Metastatic Pancreatic Carcinoma in the Ovary (tissue), 1 donor: ENCODE measurements around a stretch of chr1.

DNA sequence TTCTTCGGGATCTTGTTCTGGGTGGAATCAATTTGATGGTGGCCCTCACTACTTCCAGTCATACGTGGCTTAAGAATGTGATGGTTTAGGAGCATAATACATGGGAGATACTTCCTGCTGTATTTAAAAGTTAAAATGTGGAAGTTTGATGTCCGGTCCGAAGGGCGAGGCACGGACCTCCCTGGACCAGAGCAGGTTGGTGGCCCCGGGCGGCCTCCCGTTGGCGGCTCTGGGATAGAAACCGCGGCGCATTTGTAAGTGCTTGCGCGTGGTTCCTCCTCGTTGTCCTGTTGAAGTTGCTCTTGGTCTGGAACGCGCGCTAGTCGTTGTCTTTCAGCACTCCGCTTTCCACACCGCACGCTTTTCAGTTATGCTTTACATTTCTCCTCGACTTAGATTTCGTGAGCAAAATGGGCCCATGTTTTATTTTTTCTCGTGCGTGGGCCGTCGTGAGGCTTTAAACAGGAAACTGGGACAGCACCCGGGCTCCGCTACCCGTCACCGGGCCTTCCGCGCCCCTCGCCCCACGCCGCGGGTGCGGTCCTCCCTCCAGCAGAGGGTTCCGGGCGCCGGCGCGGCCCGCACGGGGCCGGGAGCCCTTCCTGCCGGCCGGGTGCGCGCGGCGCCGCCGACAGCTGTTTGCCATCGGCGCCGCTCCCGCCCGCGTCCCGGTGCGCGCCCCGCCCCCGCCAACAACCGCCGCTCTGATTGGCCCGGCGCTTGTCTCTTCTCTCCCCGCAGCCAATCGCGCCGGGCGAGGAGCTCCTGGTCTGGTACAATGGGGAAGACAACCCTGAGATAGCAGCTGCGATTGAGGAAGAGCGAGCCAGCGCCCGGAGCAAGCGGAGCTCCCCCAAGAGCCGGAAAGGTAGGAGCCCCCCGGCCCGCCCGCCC lies 48.9 kb downstream of the PRDM2 start:
- PRO-cap: bidirectional peak, plus-strand start at position 804 of the sequence, minus-strand start at position 641 of the sequence

DNA sequence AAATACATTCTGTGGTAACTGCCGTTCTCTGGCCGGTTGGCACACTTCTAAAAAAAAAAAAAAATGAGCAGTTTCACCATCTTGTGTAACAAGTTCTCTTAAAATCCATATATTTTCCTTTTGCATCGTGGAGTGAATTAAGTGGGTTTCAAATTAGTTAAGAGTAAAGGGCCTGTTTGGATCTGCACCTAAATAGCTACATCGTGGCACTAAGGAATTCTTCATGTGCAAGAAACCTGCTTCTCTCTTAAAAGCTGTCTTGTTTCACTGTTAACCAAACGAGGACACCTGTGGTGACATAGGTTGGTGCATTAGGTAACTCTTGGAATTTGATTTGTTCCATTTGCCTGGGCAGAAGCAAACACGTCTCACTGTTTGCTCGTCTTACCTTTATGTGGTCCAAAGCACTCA lies 60.8 kb downstream of the PRDM2 start:
- PRO-cap: no peak

DNA sequence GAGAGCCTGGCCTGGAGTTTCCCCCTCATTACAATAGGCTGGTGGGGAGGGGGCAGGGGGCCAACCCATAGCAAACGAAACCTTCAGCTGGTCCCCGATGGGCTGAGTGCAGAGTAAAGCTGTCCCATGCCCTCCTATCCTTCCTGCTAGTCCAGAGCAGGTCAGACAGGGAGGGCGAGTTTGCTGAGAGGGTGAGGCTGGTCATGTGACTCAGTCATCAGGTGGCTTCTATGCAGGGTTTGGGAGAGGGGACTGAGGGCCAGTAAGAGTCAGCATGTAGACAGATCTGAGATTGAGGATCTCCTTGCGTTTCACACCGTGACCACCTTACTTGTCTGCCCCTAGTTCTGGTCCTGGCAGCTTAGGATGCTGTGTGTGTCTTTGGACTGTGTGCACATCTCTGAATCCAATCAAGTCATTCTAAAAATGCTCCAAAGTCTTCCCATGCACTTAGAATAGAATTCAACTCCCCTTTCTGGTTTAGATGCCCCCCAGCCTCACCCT lies 129.5 kb downstream of the PRDM2 start:
- PRO-cap: no peak

DNA sequence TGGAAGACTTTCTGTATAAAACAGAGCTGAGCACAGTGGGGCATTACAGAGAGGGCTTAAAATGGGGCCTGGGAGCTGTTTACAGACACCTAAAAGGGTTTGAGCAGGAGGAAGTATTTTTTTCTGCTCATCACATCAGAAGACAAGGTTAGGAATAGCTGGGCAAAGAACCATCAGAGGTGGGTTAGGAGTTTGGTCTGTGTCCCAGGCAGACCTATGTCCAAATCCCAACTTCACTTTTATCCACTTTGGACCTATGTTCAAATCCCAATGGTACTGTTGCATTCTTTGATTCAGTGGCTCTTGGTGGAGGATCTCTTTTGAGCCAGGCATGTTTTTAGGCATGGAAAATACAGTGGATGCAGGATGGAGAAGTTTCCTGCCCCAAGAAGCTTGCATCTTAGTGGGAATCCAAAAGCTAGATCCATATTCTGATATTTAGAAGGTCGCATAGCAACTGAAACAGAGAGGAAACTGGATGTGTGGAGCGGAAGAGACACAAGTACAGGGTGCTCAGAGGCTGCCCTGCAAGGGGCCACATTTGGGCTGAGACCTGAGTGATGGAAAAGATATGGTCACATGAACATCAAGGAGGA lies 227.4 kb downstream of the PRDM2 start:
- PRO-cap: no peak

DNA sequence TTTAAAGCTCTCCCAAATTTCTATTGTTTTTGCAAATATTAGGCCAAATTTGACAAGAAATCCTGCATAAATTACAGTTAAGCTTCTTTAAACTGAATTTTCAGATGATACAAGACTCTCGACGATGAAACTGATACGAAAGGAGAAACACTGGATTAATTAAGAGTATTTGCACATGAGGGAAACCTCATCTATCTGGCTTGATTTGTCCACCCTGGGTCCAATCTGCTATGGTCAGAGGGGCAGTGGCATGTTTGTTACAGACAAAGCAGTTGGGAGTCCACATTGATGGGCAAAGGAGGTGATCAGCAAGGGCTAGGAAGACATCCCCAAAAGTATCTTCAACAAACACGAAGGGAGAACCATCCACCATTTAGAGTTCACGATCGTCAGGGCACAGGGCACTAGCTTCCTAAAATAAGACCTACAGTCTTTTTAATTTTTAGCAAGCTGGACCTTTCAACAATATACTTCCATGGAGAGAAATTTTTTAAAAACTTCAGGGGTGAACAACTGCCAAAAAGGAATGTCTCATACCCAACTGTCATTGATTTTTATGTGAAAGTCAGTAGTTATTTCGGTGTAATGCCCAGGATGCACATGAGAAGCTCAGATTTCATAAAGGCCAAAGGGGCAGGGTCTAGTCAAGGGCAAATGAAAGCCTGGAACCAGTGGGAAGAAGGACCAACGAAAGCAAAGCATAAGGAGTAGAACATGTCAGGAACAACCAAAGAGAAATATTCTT lies 374.7 kb upstream of the KAZN start:
- PRO-cap: no peak

- PRO-cap: no peak
Measured at GRCh38 chr1:14833518-14833927, 235.0 kb downstream of the KAZN start.

DNA sequence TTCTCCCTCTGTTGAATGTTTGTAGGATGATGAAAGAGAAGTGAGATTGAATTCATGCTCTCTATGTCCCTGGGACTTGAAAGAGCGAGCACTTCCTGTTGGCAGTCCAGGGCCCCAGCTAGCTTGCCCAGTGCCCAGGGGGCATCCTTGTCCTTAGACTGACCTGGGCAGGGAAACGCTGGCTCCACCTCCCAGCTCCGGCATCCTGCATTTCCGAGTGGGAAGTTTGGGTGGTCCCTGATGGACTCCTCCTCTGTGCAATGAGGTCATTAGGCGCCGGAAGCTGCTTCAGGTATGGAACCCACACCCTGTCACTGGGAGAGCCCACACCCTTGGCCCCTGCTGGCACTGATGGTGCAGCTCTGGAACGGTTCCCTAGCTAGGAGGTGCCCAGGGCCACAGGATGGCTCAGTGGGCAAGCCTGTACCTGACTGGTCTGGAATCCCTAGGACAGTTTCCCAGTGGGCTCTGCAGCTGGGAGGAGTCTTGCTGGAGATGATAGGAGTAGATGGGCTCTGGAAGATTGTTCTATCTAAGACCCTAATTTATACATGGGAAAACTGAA lies 242.2 kb upstream of the TMEM51 start:
- PRO-cap: no peak

GRCh38 chr1:15155348-15156009 lies 1.9 kb downstream of the TMEM51 start:
- PRO-cap: no peak

- PRO-cap: no peak
Measured at GRCh38 chr1:15157788-15158490, 4.4 kb downstream of the TMEM51 start.

- PRO-cap: no peak
Measured at GRCh38 chr1:15201417-15202375, 45.3 kb upstream of the FHAD1 start.

- PRO-cap: no peak
Measured at GRCh38 chr1:15324784-15325278, 77.8 kb downstream of the FHAD1 start.

DNA sequence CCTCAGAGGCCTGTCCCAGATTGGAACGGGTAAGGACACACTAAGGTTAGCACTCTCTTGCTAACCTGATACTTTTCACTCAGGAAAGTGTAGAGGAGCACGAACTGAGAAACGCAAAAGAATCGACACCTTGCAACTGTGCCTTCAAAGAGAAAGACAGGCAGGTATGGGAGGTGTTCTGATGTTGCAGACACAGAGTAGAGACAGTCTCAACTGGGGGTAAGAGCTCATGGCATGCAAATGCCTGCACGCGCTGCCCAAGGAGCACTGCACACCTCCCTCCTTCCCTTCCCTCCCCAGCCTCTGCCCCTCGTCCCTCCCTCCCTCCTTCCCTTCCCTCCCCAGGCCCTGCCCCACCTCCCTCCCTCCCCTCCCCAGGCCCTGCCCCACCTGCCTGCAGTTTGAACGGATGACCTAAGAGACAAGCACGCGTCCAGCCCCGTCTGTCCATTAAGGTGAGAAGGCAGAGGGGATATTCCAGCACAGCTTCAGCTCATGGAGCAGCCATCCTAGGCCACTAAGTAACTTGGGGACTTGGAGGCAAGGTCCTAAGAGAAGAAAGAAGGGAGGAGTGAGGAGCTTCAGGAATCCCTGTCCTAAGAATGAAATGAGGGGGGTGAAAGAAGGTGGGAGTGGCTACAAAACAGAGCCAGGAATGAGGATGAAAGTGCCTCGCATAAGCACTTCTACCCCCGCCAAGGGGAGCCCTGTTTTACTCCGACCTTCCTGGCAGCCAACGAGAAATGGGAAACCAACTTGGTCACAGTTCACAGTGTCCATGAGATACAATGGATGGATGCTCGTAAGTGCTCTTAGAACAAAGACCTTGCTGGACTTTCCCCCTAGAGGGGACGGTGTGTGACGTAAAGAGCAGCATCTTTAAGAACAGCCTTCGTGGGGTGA lies 21.5 kb upstream of the EFHD2 start:
- PRO-cap: no peak

DNA sequence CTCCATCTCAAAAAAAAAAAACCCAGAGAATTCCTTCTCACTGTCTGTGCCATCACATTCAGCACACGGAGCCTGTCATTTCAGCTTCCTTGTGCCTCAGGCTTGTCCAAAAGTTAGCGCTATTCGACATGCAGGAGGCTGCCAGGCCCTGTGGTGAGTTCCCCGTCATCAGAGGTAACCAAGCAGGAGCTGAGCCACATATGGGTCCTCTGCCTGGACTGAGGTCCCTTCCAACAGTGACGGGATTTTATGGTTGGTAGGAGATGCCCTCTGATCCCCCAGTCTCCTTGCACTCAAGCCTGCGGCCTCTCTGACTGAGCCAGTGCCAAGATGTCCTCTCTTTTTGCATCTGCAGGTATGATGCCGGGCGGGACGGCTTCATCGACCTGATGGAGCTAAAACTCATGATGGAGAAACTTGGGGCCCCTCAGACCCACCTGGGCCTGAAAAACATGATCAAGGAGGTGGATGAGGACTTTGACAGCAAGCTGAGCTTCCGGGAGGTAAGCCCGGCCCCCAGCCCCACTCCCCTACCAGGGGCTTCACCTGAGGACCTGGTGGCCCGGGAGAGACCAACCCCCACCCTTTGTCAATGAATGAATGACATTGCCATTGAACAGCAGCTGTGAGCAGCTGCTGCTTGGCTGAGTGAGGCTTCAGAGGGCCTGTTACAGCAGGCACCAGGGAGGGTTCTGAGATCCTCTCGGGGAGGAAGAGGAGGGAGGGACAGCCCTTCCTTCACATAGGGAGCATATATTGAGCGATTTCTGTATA lies 12.5 kb upstream of the CTRC start:
- PRO-cap: no peak

DNA sequence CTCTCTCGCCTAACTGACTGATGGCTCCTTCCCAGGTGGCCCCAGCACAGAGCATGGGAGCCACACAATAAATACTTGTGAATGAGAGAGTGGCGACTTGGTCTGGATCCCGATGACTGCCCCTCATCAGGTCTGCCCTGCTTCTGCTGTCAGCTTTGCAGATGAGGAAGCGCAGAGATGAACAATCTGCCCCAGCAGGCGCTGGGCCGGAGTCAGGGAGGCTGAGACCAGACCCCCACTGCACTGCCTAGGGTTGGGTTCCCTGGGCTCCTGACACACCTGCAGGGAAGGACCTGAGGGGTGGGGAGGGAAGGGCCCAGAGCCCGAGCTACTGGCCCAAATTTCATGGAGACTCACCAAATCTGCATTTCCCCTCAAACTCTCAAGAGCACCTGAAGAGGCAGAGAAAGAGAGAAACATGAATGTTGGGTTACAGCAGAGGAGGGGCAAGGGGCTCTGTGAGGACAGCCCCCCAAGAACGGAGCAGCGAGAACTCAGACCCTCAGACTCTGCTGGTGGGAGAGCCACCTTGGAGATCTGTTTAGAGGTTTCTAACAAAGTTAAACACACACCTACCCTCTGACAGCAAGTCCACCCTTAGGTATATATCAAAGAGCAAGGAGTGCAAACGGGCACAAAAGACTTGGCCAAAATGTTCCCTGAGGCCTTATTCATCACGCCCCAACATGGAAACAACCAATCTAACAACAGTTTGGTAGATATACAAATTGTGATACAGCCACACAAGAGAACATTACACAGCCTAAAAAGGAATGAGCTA lies 16.3 kb downstream of the CASP9 start:
- PRO-cap: no peak

GRCh38 chr1:15574636-15575251 lies 10.1 kb downstream of the AGMAT start:
- PRO-cap: no peak

GRCh38 chr1:15617927-15618677 lies 844 bp downstream of the DDI2 start:
- PRO-cap: no peak

GRCh38 chr1:15659828-15660438 lies 420 bp downstream of the RSC1A1 start:
- PRO-cap: no peak

- PRO-cap: no peak
Measured at GRCh38 chr1:15662707-15663521, 3.4 kb downstream of the RSC1A1 start.

DNA sequence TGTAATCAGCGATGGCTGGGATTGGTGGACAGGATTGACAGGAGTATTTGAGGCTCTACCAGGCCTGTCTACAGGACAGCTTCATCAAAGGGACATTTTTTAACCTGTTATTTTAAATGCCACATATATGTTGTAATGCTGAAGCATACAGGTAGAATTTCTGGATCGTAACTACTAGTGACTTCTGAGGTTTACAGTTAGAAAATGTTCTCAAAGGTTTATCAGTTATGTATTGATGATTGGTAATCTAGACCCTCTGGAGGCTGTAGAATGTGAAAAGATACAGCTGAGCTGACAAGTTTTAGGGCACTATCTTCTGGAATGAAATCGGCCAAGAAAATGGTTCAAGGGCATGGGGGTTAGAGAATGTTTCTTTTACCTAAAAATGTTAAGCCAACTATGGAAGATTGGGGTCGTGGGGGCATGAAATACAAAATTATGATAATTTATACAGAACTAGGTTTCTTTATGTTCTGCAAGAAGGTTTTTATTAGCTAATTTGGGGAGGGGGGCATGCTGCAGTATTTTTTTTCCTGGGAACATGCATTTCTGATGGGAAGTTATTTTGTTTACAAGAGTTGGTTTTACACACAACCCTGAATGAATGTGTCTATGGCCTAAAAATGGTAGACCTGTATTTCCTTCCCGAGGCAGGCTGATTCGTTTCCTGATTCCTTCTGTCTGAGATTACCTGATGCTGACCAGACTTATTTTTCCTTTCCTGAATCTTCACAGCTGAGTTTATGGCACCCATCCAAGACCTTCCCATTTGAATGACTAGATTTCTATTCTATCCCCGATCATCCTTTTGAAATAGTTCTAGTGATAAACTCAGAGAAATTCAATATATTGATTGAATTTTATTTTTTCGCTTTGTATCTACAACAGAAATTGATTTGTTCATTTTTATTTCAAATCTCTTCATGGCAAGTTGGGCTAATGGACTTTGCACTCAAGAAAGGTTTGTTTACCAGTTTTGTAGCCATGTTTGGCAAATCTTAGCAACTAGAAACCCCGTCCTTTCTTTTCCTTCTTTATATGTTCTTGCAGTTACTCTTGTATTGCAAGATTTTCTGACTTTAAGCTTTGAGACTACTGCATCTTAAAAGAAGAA lies 8.4 kb downstream of the RSC1A1 start:
- PRO-cap: no peak

DNA sequence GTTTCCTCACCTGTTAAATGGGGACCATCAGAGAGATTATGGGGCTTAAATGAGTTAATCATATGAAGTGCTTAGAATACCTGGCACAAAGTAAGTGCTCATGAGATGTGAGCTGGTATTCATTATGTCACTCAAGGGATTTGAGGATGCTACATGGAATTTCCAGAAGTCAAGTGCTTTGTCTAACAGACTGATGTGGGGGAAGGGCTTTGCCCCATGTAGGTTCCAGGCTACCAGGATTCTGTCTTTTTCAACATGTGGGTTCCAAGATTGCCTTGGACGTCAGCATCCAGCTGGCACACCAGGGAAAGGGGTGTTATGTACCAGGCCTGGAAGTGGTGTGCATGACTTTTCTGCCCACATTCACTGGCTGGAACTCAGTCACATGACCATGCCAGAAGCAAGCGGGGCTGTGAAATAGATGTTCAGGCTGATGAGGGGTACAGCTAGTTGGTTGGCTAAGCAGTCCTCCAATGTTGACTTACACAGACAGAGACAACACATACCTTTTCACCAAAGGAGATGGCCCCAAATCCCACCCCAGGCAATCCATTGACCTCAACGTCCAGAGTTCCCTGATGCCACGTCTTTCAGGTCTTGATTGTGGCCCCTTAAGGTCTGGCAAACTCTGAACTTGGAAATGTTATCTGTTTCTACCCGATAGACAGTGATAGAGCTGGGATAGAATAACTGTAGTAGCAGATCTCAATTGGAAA lies 10.3 kb downstream of the RSC1A1 start:
- PRO-cap: no peak